ENCODE data around the genes FHAD1 and CELA2A.

DNA sequence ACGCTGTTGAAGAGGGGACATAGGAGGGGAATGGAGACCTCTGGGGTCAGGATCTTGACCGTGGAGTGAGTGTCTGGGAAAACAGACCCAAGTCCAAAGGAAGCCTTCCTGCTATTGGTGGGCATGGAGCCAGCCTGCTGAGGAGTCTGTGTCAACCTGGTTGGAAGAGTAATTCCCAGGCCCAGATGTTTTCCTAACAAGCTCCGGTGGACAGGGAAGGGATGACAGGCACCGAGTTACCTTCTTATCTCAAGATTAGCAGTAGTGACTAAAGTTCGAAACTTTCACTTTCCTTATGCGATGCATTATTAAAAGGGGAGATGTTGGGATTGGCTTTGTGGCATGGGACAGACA lies 25.9 kb upstream of the FHAD1 start:
- PRO-cap = no peak

GRCh38 chr1:15246825-15247556 lies at the start of gene FHAD1:
FHAD1 (plus strand) TSS chr1:15247223.
- PRO-cap = no peak

GRCh38 chr1:15345565-15346464 lies 63.9 kb upstream of the EFHD2 start:
- PRO-cap = no peak

- PRO-cap = no peak
Observed at GRCh38 chr1:15432198-15433046, 5.8 kb upstream of the CTRC start.

DNA sequence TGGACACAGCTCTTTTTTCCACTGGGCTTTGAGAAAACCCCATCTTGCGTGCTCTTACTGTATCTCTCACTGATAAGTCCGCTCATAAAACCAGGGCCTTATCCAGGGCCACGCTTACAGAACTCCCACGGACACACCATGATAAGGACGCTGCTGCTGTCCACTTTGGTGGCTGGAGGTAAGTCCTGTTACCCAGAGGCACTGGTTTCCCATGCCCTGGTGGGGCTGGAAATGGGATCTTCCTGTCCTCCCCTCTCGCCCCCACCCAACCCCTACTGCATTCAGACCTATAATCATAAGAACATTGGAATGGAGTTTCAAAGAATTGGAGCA lies at the start of gene CELA2A:
CELA2A (plus strand) TSS at position 117 of the 333 bp plus-strand sequence.
- PRO-cap = no peak

- PRO-cap = no peak
Observed at GRCh38 chr1:15492474-15493038, 16.7 kb downstream of the CELA2B start.

DNA sequence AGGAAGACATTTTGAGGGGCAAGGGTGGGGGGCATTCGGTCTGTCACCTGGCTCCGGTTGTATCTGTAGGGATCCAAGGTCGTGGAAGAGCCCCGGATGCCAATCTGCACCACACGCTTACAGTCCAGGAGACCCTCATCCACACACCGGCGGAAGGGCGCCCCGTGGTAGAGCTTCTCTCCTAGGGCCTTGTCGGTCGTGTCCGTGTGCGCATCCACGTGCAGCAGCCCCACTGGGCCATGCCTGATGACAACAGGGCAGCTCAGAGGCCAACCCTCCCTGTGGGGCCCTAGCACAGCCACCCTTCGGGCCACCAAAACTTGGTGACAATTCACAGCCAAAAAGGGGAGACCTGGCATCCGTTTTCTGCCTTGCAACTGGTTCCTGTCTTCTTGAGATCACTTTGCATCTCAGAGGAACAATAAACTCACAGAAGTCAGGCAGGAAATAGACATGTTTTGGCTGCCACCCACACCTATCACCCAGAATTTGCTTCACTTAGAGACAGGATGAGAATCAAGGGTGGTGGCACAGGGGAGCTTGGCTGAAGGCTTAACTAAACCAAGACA lies 6.0 kb downstream of the AGMAT start:
- PRO-cap = no peak

DNA sequence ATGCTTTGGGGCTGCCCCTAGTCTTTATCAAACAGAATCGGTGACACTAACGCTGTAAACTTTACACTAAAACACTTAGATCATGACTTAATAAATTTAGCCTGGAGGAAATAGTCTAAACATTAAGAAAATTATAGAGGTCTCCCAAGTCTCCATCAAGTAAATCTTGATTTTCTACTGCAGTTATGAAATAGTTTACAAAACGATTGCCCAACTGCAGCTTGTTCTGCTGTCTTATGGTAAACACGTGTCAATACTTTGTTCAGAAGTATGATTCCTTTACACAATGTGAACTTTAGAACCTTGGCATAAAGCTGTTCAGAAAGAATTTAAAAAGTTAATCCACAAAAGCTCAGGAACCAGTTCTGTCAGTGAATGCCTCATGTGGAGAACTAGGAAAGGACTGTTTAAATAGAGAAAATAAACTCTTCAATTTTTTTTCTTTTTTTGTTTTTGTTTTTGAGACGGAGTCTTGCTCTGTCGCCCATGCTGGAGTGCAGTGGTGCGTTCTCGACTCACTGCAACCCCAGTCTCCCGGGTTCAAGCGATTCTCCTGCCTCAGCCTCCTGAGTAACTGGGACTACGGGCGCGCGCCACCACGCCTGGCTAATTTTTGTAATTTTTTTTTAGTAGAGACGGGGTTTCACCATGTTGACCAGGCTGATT lies 1.6 kb downstream of the DDI2 start:
- PRO-cap = unidirectional peak, minus-strand start at position 161 of the sequence; bidirectional peak, plus-strand start at position 358 of the sequence, minus-strand start at position 161 of the sequence

DNA sequence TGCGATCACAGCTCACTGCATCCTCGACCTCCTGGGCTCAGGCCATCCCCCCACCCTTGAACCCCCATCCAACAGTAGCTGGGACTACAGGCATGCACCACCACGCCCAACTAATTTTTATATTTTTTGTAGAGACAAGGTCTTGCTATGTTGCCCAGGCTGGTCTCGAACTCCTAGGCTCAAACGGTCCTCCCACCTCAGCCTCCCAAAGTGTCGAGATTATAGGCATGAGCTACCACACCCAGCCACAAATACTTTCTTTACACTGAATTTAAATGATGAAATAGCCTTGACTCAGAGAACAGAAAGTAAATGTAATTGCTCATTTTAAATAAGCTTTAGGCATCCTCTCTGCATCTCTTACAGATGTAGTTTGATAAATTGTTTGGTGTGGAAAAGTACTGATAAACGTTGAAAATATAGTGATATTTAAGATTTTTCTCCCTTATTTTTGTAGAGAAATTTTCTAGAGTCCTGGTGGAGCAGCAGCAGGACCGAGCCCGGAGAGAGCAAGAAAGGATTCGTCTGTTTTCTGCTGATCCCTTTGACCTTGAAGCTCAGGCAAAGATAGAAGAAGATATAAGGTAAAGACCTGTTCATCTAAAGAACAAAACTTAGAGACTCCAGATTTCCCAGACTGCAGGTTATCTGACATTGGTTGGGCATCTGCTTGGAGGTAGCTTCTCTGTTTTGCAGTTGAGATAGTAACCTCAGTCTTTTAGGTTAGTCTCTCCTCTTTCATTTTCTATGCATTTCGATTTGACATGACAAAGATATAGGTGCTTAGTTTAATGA lies 15.9 kb downstream of the DDI2 start:
- PRO-cap = no peak

DNA sequence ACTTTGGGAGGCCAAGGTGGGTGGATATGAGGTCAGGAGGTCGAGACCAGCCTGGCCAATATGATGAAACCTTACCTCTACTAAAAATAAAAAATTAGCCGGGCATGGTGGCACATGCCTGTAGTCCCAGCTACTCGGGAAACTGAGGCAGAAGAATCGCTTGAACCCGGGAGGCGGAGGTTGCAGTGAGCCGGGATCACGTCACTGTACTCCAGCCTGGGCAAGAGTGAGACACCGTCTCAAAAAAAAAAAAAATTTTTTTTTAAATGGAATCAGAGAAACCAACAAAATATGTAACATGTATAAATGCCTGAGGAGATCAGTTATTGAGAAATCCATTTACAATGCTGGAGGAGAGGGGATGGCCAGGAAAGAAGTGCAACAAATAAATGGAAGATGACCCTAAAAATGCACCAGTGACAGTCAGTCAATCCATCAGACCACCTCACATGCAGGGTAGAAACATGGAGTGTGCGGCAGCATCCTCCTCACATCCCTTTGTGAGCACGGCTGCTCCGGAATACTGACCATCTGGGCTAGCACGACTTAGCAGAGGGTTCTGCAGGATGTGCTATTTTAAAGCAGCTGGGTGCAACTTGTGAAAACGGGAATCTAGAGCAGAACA lies 7.6 kb downstream of the RSC1A1 start:
- PRO-cap = no peak

DNA sequence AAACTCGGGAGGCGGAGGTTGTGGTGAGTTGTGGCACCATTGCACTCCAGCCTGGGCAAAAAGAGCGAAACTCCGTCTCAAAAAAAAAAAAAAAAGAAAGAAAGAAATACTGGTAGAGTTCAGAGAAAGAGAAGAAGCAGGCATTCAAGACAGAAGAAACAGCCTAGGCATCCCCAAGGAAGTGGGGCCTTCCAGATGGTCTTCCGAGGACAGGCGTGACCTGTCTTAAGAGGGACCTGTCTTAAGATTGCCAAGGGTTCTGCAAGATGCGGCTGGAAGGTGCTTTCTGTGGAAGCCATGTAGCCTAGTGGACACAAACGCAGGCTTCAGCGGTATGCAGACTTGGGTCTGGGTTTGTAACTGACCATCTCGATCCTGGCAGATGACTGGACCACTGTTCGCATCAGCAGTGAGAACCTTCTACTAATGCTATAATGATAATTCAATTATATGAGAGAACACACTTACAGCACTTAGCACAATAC lies 5.1 kb downstream of the PLEKHM2 start:
- PRO-cap = no peak

DNA sequence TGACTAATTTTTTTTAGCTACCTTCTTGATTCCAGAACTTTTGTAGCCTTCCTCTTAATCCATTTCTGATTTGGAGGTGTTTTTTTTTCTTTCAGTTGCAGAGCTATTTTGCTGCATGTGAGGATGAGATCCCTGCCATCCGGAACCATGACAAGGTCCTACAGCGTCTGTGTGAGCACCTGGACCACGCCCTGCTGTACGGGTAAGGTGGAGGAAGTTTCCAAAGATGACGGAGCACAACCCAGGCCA lies 20.0 kb upstream of the SLC25A34 start:
- PRO-cap = no peak

- PRO-cap = no peak
Observed at GRCh38 chr1:15727186-15727710, 8.8 kb upstream of the SLC25A34 start.

DNA sequence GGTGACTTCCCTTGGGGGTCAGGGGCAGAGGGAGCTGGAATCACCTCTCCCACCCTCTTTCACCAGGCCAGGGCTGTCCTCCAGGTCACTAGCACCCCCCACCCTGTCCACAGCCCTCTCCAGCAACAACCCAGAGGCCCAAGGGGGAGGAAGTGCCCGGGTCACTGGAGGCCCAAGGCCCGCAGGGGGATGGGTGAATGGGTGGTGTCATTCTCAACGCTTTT lies 4.9 kb downstream of the TMEM82 start:
- PRO-cap = no peak

DNA sequence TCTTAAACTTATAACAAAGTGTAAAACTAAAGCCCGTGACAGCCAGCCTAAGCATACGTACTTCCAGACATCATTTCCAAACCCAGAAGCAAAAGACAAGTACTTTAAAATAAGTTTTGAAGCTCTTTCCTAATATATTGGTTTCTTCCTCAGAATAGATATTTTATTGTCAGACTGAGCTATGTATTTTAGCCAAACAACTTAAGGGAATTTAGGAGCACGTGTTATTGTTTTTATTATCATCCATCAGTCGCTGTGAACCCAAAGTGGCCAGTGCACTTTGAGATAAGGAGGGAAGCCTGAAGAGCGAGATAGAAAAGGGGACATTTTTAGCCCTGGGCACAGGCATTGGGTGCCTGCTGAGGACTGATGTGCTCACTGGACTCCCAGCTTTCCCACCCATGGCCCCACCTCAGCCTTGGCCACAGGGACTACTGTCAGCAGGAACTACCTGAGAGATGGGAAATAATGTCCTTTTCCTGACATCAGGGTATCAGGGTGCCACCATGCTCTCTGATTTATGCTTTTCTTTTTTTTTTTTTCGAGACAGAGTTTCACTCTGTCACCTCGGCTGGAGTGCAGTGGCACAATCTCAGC lies 3.1 kb downstream of the FBLIM1 start:
- PRO-cap = no peak

DNA sequence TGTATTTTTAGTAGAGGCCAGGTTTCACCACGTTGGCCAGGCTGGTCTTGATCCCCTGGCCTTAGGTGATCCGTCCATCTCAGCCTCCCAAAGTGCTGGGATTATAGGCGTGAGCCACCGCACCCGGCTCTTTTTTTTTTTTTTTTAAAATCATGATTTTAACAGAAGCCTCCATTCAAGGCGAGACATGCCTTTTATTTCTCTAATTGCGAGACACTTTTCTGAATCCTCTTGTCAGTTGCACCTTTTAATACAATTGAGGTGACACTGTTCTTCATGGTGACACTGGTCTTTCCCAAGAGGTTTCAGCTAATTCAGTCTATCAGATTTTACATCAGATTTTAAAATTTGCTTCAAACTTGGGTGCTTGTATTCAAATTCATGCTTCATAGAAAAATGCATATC lies 2.8 kb upstream of the SPEN start:
- PRO-cap = no peak

DNA sequence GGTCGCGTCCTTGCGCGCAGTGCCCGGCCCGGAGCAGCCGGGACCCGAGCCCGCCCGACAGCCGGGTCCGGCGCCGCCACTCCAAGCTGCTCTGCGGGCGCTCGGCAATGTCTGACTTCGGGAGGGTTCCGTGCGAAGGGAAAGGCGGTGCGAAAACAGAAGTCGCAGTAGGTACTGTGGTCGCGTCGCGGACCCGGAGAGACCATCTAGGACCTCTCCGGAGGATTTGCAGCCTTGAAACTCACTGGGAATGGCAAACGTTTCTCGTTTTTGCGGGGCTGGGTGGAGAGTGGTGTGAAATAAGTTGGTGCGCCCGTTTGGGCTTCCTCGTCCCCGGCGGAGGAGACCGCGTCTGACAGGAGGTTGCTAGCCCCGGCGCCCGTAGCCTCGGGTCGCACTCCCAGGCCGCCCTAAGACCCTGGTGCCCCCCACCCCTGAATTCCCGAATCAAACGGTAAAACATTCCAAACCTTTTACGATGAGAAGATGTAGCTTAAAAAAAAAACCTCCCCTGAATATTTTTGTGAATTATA lies 1.1 kb downstream of the SPEN start:
- PRO-cap = bidirectional peak, plus-strand start outside the sequence, minus-strand start at position 354 of the sequence

- PRO-cap = no peak
Observed at GRCh38 chr1:15852149-15852409, 4.6 kb downstream of the SPEN start.

DNA sequence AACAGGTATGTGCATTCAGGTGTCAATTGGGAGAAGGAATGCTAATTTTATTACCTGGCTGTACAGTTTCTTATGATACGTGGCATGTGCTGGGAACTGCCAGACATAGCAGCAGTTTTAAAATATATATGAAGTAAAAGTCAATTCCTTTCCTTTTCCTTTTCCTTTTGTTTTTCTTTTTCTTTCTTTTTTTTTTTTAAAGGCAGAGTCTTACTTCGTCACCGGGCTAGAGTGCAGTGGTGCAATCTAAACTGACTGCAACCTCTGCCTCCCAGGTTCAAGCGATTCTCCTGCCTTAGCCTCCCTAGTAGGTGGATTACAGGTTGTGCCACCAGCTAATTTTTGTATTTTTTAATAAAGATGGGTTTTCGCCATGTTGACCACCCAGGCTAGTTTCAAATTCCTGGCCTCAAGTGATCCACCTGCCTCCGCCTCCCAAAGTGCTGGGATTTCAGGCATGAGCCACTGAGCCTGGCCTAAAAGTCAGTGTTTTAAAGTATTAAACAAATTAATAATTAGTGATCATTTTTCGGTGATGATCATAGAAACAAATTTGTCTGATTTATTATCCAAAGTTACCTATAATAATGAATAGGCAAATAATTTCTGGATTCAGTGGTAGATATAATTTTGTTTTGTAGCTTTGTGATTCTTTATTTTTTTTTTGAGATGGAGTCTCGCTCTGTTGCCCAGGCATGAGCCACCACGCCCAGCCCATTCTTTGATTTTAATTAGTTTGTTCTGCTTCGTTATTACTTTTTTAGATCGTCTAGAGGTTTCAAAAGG lies 37.2 kb downstream of the SPEN start:
- PRO-cap = no peak

GRCh38 chr1:15919217-15919648 lies 56.7 kb downstream of the ZBTB17 start:
- PRO-cap = no peak

Measured in tibial artery (tissue), 1 donor.